Hair follicular keratinocyte (primary cell): ENCODE measurements around a stretch of chr4.

GRCh38 chr4:39626142-39626817 is 12.4 kb downstream of the SMIM14 start:
- RAMPAGE, long total RNA = no peak

DNA sequence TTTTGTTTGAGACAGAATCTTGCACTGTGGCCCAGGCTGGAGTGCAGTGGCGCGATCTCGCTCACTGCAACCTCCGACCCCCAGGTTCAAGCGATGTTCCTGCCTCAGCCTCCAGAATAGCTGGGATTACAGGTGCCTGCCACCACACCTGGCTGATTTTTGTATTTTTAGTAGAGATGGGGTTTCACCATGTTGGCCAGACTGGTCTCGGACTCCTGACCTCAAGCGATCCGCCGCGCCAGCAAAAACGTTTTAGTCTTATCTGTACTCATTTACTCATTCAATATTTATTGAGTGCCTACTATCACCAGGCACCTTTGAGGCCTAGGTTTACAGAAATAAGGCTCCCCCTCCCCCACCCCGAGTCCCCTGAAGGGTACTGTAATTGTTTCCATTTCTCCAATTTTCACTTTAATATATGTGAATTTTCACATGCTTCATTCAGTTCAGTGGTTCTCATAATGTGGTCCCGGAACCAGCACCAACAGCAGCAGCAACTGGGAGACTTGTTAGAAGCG is 994 bp upstream of the UBE2K start:
- RAMPAGE, long total RNA = no peak

- RAMPAGE, long total RNA = no peak
Measured at GRCh38 chr4:39753348-39754230, 55.7 kb downstream of the UBE2K start.

GRCh38 chr4:40192621-40193559 is 3.9 kb upstream of the RHOH start:
- RAMPAGE, long total RNA = no peak

- RAMPAGE, long total RNA = no peak
Measured at GRCh38 chr4:40200939-40201239, 4.1 kb downstream of the RHOH start.

- RAMPAGE, long total RNA = no peak
Measured at GRCh38 chr4:40211402-40211764, 14.6 kb downstream of the RHOH start.

DNA sequence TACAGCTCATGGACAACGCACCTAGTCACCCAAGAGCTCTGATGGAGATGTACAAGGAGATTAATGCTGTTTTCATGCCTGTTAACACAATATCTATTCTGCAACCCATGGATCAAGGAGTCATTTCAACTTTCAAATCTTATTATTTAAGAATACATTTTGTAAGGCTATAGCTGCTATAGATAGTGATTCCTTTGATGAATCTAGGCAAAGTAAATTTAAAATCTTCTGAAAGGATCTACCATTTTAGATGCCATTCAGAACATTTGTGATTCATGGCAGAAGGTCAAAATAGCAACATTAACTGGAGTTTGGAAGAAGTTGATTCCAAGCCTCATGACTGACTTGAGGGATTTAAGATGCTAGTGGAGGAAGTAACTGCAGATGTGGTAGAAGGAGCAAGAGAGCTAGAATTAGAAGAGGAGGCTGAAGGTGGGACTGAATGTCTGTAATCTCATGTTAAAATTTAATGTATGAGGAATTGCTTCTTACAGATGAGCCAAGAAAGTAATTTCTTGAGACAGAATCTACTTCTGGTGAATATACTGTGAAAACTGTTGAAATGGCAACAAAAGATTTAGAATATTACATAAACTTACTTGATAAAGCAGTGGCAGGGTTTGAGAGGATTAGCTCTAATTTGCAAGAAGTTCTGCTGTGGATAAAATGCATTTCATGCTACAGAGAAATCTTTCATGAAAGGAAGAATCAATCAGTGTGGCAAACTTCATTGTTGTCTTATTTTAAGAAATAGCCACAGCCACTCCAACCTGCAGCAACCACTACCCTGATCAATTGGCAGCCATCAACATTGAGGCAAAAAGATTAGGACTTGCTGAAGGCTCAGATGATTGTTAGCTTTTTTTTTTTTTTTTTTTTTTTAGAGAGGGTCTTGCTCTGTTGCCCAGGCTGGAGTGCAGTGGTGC is 26.0 kb downstream of the RHOH start:
- RAMPAGE, long total RNA = no peak

DNA sequence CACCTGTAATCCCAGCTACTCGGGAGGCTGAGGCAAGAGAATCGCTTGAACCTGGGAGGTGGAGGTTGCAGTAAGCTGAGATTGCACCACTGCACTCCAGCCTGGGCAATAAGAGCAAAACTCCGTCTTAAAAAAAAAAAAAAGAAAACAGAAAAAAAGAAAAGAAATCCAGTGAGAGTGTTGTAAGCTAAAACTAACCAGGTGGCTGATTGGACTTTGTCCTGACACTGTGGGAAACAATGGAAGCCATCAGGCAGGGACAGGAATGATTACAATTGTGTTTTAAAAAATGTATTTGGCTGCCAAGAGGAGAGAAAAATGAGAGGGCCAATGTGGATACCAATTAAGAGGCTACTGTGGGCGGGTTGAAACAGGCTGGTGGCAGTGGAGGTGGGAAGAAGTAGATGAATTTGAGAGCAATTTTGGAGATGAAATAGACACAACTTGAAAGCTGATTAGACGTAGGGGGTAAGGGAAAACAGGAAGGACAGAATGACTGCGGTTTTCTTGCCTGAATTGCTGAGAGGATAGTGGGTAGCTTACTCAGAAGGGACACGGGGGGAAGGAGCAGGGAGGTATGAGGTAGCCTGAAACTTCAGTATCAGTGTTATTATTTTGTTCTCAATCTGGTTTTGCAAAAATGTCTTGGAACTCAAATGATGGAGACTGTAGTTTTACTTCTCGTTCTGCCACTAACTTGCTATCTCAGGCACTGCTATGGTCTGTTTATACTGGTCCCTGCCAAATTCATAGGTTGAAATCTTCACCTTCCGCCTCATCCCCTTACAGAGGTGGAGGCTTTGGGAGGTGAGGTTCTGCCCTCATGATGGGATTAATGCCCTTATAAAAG is 45.6 kb upstream of the CHRNA9 start:
- RAMPAGE, long total RNA = no peak

- RAMPAGE, long total RNA = no peak
Measured at GRCh38 chr4:40322601-40323213, 12.4 kb upstream of the CHRNA9 start.

DNA sequence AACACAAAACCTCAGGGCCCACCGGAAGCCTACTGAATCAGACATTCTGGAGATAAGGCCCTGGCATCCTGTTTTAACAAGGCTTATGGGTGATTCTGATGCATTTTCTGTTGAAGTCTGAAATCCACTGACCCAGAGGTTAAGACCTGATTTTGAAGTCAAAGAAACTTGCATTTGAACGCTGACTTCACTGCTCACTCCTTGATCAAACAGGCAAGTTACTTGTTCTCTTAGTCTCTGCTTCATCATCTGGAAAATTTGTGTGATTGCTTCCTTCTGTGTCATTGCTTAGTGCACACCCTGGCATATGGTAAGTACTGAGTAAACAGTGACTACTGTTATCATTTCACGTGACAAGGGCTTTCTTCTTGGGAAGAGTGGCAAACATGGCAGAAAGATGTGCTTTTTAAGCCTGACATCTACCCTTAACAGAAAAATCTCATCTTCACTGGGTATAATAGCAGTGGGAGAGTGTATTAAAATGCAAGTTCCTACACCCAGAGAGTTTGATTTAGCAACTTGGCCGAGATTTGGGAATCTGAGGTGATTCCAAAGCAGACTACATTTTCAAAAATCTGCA is 14.7 kb downstream of the CHRNA9 start:
- RAMPAGE, long total RNA = no peak

GRCh38 chr4:40363449-40363944 is 28.4 kb downstream of the CHRNA9 start:
- RAMPAGE, long total RNA = no peak

DNA sequence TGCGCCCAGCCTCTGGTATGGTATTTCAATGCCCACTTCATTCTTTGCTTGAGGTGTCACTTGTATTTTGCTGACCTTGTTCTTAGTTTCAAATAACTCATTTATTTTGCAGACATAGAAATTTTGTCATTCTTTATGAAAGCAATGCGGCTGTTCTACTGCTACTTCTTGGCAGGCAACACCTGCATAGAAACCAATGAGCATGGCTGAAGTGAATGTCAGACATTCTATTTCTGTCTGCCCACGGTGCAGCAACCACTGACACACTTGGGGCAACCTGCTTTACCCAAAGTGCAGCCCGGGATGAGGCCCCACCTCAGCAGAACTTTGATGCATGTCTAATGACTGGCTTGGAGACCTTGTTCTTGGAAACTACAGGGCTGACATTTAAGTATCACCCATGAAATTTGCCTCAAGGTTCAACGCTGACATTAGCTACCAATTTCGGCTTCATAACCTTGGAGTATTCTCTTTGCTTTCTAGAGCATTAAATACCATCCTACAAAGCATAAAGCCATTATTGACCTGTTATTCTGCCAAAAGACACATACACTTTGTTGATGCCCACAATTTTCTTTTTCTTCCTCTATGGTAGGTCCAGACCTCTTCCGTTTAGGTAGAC is 93.6 kb downstream of the RBM47 start:
- RAMPAGE, long total RNA = no peak

GRCh38 chr4:40553898-40554548 is 75.6 kb downstream of the RBM47 start:
- RAMPAGE, long total RNA = no peak

DNA sequence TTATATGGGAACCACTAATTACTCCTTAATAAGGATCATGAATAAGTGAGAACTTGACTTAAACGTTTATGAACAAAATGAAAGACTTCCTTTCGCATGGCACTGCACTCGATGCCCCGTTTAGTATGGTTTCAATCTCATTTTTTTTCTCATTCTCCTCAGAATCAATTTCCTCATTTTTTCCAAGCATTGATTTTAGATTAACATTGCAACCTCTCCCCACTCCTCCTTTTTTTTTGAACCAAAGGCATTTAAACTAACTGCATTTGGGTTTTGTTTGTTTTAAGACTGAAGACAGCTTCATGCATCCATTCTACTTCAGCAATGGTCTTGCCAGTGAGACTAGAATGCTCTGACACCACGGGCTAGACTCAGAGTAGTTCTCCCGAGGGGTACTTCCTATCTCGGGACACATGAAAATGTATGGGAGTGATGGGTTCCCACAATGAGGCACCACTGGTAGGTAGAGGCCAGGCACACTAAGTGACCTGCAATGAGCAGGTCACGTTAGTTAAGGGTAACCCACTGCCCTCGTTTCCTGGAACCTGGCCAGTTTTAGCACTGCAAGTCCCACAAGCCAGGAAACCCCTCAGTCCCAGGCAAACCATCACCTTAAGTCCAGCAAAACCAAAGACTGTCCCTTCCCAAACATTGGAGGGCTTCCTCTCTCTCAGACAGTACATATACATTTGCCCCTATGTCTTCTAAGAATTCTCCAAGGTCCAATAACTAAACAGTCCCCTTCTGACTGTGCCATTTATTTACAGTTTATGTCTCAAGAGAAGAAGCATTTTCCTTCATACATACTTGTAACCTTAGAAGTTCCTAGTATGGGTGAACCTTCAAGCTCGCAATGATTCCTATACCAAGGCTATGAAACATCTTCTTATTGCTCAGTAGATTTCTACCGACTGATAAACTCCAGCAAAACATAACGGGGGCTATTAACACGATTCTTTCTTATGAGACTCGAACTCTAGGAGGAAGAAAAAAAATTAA is 220.8 kb downstream of the NSUN7 start:
- RAMPAGE, long total RNA = no peak

DNA sequence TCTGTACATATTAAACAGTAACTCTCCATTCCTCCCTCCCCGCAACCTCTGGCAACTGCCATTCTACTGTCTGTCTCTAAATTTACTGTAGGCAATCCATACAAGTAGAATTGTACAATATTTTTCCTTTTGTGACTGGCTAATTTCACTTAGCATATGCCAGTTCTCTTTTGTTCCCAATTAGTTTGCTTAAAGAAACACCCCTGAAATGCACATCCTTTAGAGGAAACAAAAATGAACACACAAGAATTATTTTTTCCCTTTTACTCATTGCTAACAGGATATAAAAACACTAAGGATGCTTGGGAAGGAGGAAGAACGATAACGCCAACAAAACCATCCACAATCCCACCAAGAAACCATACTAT is 12.2 kb downstream of the APBB2 start:
- RAMPAGE, long total RNA = no peak

DNA sequence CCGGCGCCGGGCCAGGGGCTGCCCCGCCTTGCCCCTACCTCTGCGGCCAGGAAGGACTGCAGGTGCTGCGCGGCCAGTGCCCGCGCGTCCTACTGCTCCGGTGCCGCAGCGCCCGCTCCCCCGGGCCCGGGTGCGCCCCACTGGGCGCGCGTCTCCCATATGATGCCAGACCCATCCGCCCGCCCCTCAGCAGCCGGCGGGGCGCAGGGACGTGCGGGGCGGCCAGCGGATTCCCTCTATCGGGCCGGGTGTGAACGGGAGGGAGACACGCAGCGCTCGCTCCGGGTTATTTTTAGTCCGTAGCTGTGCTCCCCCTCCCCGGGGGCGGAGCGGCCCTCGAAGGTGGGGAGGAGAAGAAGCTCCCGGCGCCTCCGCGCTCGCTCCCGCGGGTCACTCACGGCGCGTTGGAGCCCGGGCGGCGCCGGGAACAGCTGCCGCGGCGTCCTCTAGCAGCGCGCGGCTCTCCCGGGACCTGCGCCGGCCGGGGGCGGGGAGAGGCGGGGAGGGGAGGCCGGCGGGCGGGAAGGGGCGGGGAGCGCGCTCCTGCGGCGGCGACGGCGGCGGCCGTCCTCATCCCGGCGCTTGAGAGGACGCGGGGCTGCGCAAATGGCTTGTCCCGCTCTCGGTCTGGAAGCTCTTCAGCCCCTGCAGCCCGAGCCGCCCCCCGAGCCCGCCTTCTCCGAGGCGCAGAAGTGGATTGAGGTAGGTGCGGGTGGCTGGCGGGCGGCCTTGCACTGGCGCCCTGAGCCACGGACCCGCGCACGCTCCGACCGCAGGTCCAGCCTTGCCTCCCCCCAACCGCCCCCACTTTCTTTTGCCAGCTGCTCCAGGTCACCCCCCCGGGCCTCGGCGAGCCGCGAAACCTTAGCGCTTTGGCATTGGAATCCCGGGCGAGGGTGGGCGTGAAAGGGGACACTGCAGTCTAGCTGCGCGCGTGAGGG is 103.8 kb downstream of the UCHL1 start:
- RAMPAGE, long total RNA = no peak

DNA sequence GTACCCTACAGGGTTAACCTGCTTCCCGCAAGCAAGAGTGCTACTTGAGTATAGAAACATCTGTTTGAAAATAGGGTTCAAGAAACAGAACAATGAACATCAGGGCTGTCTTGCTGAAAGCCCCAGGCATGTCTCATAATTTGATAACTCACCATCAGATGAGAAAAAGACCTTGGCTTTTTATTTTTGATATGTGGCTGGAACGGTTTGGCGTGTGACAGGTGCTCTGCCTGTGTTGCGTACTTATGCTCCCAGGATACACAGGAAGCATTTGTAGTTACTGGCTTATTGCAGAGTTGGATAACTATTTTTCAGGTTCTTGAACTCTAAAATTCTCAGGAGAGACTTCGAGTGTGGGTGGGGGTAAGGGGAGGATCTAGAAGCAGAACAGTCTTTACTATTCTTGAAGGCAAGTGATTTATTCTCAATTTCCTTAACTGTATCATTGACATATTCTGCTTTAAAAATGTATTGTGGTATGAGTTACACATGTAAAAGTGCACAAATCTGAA is 105.5 kb downstream of the UCHL1 start:
- RAMPAGE, long total RNA = no peak

DNA sequence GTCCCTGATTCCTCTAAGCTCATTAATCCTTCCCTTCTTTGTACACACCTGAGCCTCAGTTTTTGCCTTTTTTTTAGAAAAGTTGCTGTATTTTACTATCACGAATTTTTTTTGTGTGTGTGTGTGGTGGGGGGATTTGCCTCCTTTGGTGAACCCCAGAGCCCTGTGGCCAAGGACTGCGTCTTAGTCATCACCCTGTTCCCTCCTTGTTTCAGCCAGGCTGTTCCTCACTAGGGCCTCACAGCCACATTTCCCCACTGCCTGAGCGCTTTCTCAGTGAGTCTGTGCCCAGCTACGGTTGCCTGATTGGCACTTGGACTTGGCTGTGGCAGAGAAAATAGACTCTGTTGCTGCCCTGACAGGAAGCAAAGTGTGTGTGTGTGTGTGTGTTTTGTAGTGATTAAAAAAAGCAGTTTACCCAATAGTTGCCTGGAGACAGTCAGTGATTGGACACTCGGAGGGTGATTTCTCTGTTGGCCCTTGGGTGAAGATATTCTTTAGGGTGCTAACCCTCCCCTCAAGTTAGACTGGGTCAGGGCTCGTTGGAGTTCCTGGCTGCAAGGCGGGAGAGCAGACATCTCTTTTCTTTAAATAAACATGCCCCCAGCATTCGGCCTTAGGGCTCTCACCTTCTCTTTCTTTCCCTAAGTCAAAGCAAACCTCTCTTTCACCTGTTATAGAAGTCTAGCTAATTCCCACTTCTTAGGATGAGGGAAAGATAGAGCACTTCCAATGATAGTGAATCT is 113.0 kb downstream of the UCHL1 start:
- RAMPAGE, long total RNA = no peak

- RAMPAGE, long total RNA = no peak
Measured at GRCh38 chr4:41538837-41539691, 1.1 kb downstream of the LIMCH1 start.

DNA sequence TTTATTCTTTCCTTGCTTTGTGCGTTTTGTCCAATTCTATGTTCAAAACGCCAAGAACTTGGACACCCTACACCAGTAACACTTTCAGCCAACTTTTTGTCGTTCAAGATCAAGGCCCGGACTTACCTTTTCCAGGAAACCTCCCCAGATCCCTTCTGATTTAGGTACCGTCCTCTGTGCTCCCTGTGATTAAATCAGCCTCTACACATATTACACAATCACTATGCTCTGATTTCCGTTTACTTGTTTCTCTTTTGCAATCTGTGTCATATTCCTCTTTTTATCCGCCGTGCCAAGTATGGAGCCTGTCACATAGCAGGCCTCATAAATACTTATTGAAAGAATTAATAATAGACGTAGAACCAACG is 765 bp upstream of the TMEM33 start:
- RAMPAGE, long total RNA = no peak